ENCODE results near the genes NEUROG2 and UGT8.

GRCh38 chr4:112432188-112432487, 83.8 kb downstream of the NEUROG2 start:
- PRO-cap: no peak
- RAMPAGE, long total RNA, 4 experiments: no peak in any of the 4 experiments

DNA sequence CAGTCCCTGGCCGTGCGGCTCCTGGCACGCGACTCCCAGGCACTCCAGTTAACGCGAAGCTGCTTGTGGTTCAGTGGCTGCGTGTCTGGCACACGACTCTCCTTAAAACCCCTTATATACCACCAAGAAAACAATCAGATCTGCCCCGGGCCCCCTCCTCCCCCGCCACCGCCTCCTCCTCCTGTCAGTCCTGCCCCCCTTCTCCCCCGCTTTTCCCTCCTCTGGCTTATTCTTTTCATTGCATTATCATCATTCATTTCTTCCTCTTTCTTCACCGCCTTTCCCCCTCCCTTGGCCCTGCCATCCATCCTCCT, at the start of gene NEUROG2:
NEUROG2 (minus strand) TSS at position 90 of the 314 bp plus-strand sequence.
- PRO-cap: no peak
- RAMPAGE, long total RNA, 4 experiments: no peak in any of the 4 experiments

GRCh38 chr4:112645965-112646984, 9.3 kb downstream of the LARP7 start:
- PRO-cap: no peak
- RAMPAGE, long total RNA, 4 experiments: no peak in any of the 4 experiments

DNA sequence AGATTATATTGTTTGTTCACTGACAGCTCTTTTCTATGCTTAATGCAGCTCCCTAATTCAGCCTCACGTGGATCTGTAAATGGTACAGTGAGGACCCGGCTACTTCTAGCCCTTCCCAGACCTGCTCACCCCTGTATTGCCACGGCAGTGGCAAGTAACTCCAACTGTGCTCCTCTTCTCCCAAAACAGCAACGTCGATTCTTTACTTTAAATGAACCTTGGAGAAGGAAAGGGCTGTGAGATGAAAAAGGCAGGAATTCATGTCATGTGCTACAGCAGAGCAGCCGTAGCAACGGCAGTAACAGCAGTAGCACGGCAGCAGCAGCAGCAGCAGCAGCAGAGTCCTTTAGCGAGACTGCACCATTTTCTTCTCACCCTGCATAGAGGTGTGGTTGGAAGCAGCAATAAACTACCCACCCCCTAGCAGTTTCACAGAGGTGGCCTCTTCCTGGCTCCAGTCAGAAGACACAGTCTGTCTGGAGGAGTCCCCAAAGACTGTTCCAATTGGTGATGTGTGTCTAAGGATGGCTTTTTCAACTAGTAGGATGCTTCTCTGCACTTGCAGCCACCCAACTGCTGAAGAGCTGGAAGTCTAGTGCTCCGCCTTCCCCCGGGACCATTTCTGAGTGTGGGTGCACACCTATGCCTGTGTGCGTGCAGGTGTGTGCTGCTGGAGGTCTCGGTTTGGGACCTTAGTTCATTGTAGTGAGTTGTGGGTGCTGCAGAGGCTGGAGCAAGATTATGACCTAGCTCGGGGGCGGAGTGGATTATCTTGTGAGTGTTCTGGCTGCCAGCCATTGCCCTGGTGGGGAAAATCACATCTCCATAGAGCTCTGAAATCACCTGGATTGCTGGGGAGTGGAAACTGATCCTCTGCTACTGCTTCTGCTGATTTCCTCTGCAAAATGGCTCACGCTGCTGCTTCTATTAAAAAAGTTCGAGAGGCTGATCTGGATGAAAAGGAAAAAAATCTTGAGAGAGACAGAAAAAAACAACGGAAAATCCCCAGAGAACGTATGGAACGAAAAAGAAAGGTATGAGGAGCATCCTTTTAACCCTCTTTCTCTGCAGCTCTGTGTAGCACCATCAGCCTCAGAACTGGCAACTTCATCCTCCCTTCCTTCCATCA, 67.3 kb downstream of the ANK2 start:
- PRO-cap: no peak
- RAMPAGE, long total RNA, 4 experiments: no peak in any of the 4 experiments

DNA sequence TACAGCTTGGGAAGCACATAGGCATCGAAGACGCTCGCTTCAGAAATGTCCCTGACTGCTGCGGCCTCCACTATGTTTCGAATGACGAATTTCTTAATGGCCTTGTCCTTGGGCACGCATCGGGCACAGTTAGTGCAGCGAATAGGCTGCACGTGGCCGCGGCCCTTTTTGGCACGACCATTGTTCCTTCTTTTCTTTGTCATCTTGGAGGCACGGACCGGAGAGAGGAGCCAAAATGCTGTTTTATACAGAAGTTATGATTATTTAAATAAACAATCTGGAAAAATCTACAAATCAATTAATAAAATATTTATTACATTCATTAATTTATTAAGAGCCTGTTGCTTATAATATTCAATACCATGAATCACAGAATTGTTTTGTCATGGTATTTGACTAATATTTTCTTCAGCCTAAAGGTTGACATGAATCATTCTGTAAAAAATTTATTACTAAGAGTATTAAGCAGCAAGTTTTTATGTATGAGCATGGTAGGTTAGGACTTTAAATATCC, 164.8 kb downstream of the ANK2 start:
- PRO-cap: no peak
- RAMPAGE, long total RNA, 4 experiments: start-site peak on the minus strand in 4 of 4 experiments, centred at positions 104 to 231 of the sequence, 6 to 140 reads per replicate

DNA sequence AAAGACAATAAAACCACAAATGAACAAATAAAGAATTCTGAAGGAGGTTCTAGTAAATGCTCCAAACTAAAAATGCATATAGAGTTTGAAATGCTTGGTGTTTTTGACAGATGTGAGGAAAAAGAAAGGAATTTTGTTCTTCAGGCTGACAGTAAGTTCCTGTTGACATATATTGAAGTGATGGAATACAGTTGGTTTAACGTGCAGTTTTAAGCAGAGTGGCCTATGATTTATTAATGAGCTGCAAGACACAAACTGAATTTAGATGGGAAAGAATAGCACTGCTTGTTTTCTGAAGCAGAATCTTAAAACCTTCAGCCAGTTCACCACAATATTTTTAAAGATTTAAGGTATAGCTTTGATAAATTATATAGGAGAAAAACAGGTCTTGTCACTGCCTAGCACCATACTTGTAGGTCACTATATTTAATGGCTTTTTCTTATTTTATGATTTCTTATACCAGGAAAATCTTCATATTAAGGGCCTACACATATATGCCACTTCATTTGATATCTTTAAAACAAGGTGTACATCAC, 245.0 kb downstream of the ANK2 start:
- PRO-cap: unidirectional peak, plus-strand start at position 253 of the sequence
- RAMPAGE, long total RNA, 4 experiments: no peak in any of the 4 experiments

GRCh38 chr4:113397061-113397451, 347.6 kb downstream of the ANK2 start:
- PRO-cap: unidirectional peak, plus-strand start at chr4:113397321
- RAMPAGE, long total RNA, 4 experiments: no peak in any of the 4 experiments

DNA sequence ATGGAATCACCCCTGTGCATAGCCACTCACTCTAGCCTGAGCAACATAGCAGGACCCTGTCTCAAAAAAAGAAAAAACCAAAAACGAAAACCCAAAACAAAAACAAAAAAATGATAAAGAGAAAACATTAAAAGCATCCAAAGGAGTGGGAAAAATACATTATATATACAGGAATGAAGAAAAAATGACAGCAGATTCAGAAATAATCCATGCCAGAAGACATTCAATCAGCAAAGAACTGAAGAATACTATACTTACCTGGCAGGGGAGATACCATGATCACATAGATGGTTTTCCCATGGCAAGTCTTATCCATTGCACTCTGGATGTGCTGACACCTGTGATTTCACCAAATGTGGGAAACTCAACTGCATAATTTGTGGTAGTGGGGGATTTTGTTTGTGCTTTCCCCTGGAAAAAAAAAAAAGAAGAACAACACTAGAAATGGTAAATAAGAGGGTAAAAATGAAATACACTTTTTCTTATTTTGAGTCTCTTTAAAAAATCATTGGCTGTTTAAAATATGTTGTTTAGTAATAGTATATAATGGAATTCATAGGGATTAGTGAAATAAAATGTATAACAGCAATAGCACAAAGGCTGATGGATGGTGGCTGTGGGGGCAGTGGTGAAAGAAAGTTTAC, 341.3 kb downstream of the CAMK2D start:
- PRO-cap: unidirectional peak, plus-strand start at position 378 of the sequence
- RAMPAGE, long total RNA, 4 experiments: no peak in any of the 4 experiments

GRCh38 chr4:113485522-113486223, 275.9 kb downstream of the CAMK2D start:
- PRO-cap: no peak
- RAMPAGE, long total RNA, 4 experiments: no peak in any of the 4 experiments

- PRO-cap: no peak
- RAMPAGE, long total RNA, 4 experiments: no peak in any of the 4 experiments
Observed at GRCh38 chr4:113640983-113641559, 120.5 kb downstream of the CAMK2D start.

GRCh38 chr4:113740733-113741205, 20.8 kb downstream of the CAMK2D start:
- PRO-cap: no peak
- RAMPAGE, long total RNA, 4 experiments: no peak in any of the 4 experiments

GRCh38 chr4:114598220-114599218, at the start of gene UGT8:
TSS of gene UGT8 (plus strand) at chr4:114598807.
- PRO-cap: no peak
- RAMPAGE, long total RNA, 4 experiments: no peak in any of the 4 experiments

DNA sequence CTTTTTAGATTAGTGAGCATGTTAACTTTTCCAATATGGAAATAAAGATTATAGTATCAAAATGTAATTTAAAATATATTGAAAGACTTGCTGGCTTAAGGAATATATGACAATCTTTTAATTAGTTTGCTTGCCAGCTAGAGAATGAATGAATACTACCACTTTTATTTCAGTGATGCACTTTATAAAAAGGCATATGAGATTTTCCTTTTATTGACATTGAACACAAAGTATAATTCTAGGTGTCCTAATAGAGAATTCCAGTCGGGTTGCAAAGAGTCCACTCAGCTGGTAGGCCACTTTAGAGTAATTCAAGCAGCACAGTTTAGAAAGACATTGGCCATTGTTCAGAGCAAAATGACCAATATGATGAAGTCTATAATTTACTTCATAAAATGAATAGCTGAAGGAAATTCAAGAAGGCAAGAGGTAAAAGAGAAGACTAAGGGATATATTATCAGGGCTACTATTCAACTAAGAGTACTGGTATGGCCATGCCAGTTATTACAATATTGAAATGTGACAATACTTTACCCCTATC, 85.0 kb downstream of the NDST3 start:
- PRO-cap: no peak
- RAMPAGE, long total RNA, 4 experiments: no peak in any of the 4 experiments

DNA sequence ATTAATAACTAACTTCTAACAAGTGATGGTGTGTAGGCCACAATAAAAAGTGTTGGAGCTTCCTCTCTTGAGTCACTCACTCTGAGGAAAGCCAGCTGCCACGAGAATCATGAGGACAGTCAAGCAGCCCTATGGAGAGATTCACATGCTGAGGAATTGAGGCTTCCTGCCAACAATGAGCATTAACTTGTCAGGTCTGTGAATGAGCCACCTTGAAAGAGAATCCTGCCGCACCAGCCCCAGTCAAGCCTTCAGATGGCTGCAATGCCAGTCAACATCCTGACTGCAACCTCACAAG, 76.7 kb downstream of the PRSS12 start:
- PRO-cap: no peak
- RAMPAGE, long total RNA, 4 experiments: no peak in any of the 4 experiments

- PRO-cap: no peak
- RAMPAGE, long total RNA, 4 experiments: no peak in any of the 4 experiments
Observed at GRCh38 chr4:118279968-118280574, 72.7 kb downstream of the PRSS12 start.

DNA sequence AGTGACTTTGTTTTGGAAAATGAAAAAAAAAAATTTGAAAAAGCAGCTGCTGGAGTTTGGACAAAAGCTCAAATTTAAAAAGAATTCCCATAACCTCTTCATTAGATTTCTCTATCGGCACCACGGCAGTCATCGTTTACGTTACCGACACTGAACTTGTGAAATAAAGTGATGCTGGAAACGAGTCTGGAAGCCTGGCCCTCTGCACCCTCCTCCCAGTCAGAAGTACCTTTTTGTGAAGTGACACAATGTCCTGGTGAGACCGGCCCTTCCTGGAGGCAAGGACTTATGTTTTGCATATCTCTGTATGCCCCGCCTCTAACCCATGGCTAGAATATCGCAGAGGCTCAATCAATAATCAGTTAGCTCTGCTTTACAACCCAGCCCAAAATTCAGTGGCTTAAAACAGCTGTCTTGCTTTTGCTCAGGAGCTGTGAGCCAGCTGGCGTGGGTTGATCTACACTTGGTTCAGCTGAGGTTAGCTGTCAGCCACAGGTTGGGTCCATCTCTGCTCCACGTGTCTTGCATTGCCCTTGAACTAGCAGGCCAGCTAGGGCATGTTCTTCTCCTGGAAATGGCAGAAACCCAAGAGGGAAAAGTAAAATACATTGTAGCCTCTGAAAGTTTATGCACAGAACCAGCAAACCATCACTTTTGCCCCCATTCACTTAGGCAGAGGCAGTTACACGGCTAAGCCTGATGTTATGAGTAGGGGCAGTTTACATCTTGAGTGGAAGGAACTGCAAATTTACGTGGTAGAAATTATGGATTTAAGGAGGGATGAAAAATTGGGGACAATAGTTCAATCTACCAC, 98.8 kb upstream of the METTL14 start:
- PRO-cap: no peak
- RAMPAGE, long total RNA, 4 experiments: no peak in any of the 4 experiments

DNA sequence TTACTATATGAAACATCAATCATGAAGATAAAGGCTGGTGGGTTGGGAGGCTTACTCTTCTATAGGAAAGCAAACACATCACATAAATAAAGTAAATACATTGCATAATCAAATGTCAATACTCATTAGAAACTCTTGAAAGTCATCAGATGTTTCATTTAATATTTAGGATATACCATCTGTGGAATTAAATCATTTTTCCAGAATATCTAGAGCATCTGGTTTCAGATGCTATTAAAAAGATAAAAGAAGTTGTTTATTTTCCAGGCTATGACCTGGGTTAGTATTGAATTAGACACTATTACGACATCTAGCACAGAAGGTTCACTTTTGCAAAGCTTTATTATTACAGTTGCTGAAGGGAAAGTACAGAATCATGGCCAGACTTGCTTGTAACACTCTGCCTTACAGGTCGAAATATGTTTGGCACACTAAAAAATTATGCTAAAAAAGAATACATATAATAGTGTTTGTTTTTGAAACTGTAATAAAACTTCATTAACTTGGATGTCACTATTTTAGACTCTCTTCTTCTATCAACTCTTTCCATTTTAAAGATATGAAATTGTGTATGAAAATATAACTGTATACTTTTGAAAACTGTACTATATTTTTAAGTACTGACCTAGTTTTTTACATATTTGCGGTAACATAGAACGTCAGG, 72.7 kb downstream of the METTL14 start:
- PRO-cap: unidirectional peak, plus-strand start at position 371 of the sequence
- RAMPAGE, long total RNA, 4 experiments: no peak in any of the 4 experiments

DNA sequence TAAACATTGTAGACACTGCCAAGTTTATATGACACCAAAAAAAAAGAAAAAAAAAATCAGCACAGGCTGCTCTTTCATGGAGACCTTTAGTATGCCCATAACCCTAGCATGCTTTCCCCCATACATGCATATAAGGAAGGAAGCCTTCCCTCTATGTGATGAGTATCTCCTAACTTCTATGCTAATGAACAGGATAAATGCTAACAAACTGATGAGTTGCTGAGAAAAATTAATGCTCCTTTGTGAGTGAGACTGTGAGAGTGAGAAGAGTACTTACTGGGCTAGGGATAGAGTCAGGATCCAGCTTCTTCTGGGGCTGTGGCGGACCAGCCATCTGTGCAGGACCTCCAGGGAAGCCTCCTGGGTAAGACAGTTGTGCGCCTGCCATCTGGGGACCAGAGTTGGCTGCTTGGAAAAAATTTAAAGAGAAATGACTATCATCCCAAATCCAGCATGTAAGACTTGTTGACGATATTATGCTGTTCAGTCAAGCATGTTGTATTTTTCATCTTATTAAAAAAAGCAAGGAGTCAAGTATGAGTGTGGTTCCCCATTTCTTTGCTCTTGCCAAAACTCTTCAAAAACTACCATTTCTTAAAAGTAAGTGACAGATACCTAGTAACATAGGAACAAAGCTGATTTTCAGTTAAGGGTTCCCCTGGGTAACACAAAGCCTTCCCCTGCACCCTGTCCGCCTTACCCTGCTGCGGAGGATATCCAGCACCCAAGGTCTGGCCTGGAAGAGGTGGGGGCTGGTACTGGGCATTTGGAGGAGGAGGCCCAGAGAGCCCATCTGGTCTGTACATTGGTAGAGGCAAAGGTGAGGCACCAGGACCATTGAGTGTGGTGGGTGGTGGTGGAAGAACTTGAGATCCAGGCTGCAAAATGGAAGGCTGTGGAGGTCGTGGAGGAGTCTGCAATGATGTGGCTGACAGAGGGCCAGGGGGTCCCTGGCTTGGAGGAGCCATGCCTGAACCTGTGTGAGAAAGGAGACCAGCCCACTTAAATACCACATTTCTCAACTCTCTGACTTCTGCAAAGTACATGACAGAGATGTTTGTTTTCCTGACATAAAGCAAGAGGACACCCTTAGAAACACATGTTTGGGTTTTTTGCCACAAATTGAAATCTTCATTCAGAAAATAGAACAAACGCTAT, 20.8 kb downstream of the SEC24D start:
- PRO-cap: no peak
- RAMPAGE, long total RNA, 4 experiments: start-site peak on the minus strand in 1 of 4 experiments, centred at position 752 of the sequence, 36 reads per replicate

GRCh38 chr4:118834830-118835553, 934 bp downstream of the SEC24D start:
- PRO-cap: bidirectional peak, plus-strand start at chr4:118835339, minus-strand start at chr4:118835264
- RAMPAGE, long total RNA, 4 experiments: no peak in any of the 4 experiments

GRCh38 chr4:118865172-118865538, 23.5 kb upstream of the SYNPO2 start:
- PRO-cap: no peak
- RAMPAGE, long total RNA, 4 experiments: no peak in any of the 4 experiments

Data from esophagus muscularis mucosa (tissue), 4 donors.